Rectum (tissue), 1 donor: ENCODE measurements around a stretch of chr7.

- PRO-cap: bidirectional peak, plus-strand start at chr7:27101967, minus-strand start at chr7:27101659
These were observed 627 bp downstream of the HOXA2 start for GRCh38 chr7:27101880-27102232.

- PRO-cap: no peak
These were observed 5.7 kb upstream of the HOXA2 start for GRCh38 chr7:27108091-27108578.

- PRO-cap: bidirectional peak, plus-strand start at chr7:27122598, minus-strand start at chr7:27122429; bidirectional peak, plus-strand start at chr7:27123303, minus-strand start at chr7:27123027
These were observed 7.8 kb downstream of the HOXA4 start for GRCh38 chr7:27122452-27123468.

DNA sequence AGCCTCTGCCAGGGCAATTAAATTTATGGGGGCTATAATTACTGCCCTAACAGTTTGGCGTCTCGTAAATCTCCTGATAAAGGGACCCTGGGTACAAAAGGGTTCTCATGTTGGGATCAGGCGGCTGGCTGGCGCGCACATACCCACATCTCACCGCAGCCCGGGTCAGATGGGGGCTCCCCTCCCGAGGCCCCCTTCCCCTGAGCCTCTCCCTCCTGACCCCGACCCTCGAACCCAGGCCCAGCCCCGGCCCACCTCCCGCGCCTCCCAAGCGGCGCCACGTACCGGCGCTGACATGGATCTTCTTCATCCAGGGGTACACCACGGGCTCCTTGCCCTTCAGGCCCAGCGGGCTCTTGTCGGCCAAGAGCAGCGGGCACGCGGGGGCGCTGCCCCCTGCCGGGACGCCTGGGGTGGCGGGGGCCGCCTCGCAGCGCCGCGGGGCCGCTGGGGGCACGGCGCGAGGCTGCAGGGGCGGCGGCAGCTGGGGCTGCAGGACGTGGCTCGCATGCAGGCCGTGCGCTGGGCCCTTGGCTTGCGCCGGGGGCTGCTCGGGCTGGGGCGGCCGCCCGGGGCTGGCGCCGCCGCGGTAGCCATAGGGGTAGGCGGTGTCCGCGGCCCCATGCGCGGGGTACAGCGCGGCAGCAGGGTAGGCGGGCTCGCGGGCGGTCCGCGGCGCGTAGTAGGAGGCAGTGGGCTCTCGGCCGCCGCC, 568 bp downstream of the HOXA4 start:
- PRO-cap: bidirectional peak, plus-strand start at position 108 of the sequence, minus-strand start at position 123 of the sequence; bidirectional peak, plus-strand start at position 484 of the sequence, minus-strand start at position 358 of the sequence

DNA sequence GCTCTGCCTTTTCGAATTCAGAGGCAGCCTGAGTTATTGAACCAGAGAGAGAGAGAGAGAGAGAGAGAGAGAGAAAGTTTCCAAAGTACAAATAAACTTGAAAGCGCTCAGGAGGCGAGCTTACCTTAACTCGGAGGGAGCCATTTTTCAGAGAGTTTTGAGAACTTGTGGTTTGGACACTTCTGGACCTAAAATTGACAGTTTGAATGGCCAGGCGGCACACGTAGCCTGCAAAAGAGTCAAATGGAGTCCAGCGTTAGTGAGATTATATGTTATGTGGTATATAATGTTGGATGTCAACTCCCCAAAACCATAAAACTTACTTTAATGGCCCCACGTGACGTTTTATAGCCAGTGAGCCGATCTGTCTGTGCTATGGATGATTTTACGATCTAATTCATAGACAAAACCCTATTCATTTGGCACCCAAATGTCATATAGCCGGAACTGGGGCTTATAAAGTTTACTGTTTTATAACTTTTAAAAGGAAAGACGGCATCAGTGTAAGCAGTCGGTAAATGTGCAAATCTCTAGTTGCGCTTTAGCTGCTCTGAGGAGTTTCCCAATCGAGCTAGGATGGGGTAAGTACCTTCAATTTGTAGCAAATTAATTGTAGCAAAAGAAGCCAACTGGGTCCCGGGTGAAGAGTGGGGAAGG, 3.4 kb downstream of the HOXA5 start:
- PRO-cap: bidirectional peak, plus-strand start at position 510 of the sequence, minus-strand start at position 245 of the sequence

DNA sequence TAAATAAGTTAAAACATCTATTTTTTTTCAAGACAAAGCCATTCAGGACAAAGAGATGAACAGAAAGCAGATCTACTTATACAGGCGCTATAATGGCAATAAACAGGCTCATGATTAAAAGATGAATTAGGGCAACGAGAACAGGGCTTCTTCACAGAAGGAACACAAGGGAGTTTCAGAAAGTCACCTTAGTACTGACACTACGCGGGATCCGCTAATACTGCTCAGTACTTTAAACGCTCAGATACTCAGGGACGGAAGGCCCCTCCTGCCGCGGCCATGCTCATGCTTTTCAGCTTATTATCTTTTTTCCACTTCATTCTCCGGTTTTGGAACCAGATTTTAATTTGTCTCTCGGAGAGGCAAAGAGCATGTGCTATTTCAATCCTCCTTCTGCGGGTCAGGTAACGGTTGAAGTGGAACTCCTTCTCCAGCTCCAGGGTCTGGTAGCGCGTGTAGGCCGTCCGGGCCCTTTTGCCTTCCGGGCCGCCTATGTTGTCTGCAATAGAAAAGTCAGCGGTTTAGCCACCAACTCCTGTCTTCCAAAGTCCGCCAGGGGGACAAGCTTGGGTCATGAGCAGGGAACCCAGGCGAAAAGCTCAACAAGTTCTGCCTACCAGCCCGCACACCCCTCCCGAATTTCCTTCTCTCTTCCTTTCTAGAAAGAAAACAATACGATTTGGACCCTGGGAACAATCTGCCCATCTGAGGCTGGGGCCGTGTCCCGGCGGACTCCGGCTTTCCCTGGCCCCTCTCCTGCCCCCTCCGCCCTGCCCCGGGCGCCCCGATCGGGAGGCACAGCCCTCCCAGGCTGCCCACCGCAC, 1.7 kb downstream of the HOXA5 start:
- PRO-cap: no peak

GRCh38 chr7:27157366-27158504, 1.3 kb upstream of the HOXA7 start:
- PRO-cap: bidirectional peak, plus-strand start at chr7:27158075, minus-strand start at chr7:27157964

DNA sequence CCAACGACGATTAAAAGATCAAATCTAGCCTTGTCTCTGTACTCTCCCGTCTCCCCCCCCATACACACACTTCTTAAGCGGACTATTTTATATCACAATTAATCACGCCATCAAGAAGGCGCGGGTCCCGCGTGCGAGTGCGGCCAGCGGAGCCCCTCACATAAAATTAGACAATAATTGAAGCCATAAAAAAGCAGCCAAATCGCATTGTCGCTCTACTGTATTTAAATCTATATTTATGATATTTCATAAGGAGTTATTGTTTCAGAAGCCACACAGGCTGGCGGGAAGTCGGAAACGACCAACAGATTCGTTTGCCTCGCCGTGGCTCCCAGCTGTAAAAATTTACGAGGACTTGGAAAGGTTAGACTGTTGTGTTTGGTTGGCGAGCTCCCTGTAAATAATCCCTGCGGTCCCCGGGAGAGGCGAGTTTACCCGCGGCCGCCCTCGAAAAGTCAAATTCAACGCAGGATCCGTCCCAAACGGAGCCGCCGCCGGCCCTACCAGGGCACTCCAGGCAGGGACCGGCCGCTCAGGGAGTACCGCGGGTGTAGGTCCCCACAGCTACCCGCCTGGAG, 507 bp upstream of the HOXA9 start:
- PRO-cap: bidirectional peak, plus-strand start at position 113 of the sequence, minus-strand start outside the sequence; bidirectional peak, plus-strand start at position 428 of the sequence, minus-strand start at position 299 of the sequence

DNA sequence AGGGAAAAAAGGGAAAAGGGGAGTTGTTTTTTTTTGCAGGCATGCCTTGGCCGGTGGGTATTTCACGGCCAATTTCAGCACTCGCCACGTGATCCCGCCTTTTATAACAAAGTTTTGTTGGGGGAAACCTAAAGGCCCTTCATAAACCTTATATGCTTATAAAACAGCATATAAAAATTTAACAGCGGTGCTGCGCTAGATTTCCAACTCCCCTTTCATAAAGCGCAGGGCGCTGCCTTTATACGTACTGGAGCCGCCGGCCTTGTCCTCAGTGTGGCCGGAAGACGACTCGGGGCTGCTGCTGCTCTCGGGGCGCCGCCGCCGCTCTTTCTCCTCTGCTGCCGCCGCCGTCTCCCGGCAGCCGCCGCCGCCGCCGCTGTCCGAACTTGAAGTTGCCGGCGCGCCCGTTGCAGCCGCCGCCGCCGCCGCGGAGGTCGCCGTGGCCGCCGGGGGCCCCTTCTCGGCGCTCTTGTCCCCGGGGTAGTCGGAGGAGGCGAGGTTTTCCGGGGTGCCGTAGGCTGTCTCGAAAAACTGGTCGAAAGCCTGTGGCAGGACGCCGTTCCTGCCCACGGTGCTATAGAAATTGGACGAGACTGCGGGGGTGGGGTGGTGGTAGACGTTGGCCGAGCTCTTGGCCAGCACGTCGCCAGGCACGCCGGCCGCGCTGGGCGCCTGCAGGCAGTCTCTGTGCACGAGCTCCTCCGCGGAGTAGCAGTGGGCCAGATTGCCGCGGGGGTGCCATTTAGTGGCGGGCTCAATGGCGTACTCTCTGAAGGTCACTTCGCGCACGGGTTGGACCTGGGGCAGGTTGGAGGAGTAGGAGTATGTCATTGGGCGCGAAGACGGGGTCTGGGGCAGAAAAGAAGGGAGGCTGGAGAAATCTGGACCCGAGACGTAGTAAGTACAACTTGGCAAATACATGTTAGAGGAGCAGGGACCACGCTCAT, 571 bp downstream of the HOXA11 start:
- PRO-cap: bidirectional peak, plus-strand start at position 271 of the sequence, minus-strand start at position 275 of the sequence; bidirectional peak, plus-strand start at position 641 of the sequence, minus-strand start at position 394 of the sequence

DNA sequence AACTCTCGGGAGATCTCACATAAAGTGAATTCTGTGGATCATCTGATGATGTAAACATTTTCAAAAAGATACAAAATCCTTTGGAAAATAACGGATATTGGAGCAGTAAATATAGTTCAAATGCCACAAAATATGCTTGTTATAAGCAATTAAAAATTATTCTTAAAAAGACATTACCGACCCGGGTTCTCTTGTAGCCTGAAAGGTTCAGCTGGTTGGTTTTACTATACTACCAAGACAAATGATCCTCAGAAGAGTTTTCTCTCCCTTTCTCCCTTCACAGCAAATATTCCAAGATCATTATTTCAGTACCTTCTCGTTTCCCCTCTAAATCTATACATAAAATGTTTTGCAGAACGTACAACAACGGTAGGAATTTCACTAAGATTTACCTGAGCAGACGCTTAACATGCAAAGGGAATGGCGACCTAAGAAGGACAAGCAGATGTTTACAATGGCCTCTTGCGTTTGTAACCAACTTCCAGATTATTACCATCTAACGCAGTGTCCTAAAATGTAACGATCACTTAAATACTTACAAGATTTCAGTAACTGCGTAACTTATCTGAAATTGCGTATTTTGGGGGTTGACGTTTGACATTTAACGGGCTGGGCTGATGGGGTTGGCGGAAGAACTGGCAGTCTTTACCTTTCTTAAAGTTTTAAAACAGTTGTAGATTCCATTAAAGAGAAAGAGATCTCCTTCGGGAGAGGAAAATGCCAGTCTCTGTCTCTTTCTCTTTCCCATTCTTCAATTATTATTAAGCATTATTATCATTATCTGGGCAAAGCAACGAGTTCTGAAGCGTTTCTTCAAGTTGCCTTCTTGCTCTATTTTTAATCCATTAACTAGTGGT, 2.3 kb downstream of the HOXA13 start:
- PRO-cap: no peak

- PRO-cap: no peak
These were observed 104.4 kb downstream of the EVX1 start for GRCh38 chr7:27346659-27347691.

- PRO-cap: bidirectional peak, plus-strand start at chr7:27423492, minus-strand start at chr7:27423396
These were observed 180.8 kb downstream of the EVX1 start for GRCh38 chr7:27423320-27423796.

- PRO-cap: no peak
These were observed 136.3 kb downstream of the JAZF1 start for GRCh38 chr7:28044187-28044851.

DNA sequence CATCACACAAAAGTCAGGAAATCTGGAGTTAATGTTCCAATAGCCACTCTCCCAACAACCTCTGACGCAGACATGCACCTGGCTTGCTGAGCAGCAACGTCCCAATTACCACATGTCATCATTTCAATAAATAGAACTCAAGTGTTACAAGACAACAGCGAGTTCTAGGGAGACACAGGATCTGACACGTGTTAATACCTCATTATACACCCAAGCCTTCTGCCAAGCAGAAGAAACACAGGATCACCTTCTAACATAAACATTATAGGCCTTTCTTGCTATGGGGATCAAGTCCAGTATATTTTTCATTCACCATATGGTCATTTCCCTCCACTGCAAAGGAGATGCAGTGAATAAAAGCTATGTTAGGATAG, 74.3 kb downstream of the JAZF1 start:
- PRO-cap: no peak

- PRO-cap: no peak
These were observed 85.9 kb upstream of the JAZF1 start for GRCh38 chr7:28266386-28266976.

GRCh38 chr7:28410818-28411802, 1.2 kb upstream of the CREB5 start:
- PRO-cap: bidirectional peak, plus-strand start at chr7:28410991, minus-strand start at chr7:28410874; unidirectional peak, minus-strand start at chr7:28411161

DNA sequence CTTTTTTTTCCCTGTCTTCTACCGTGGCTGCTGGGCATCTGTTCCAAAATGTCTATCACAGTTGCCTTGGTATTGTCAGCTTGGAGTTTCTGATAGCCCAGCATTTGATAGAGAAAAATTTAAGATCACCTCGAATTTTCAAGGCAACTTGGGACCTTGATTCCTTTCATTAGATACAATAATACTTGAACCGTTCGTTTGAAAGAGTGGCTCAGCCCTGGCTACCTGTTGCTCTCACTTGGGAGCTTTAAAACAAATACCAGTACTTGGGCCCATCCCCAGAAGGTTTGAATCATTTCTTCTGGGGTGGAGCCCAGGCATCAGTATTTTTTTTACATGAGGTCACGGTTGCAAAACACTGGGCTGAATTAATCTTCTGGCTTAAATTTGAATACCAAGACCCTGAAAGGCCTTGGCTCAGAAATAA, 214.8 kb downstream of the CREB5 start:
- PRO-cap: no peak

- PRO-cap: no peak
These were observed 272.8 kb downstream of the CREB5 start for GRCh38 chr7:28685118-28685504.

GRCh38 chr7:28686438-28686812, 271.7 kb downstream of the TRIL start:
- PRO-cap: bidirectional peak, plus-strand start at chr7:28686682, minus-strand start at chr7:28686589

DNA sequence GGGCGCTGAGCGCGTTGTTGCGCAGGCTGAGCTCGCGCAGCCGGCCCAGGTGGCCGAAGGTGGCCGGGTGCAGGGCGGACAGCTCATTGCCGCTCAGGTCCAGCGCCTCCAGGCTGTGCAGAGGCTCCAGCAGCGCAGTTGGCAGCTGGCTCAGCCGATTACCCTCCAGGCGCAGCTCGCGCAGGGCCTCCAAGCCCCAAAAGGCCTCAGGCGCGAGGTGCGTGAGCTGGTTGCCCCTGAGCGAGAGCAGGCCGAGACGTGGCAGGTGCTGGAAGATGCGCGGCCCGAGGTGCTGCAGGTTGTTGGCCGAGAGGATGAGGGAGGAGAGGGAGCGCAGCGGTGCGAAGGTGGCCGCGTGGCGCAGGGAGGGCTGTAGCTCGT, 1.1 kb downstream of the TRIL start:
- PRO-cap: no peak